Frontal cortex (tissue), 2 donors: ENCODE measurements around a stretch of chr12.

DNA sequence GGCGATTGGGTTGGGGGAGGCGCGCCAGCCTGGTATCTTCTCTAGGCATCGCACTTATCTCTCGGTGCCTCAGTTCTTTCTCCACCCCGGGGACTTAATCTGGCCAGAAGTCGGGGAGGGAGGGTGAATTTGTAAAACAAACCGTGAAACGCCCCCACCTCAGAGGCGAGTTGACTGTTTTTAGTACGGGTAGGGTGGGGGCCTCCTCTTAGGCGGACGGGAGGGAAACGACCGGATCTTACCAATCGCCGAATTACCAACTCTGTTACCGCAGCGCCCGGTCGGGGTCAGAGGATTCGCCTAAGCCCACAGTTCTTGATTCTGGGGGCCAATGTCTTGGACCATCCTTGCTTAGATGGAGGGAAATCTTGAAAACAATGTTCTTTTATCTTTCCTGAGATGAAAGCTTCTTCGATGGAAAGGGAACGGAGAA is 1.4 kb upstream of the TBX3 start:
- RAMPAGE, long total RNA, result no peak

- RAMPAGE, long total RNA, result no peak
Measured at GRCh38 chr12:114691250-114691814, 7.4 kb upstream of the TBX3 start.

DNA sequence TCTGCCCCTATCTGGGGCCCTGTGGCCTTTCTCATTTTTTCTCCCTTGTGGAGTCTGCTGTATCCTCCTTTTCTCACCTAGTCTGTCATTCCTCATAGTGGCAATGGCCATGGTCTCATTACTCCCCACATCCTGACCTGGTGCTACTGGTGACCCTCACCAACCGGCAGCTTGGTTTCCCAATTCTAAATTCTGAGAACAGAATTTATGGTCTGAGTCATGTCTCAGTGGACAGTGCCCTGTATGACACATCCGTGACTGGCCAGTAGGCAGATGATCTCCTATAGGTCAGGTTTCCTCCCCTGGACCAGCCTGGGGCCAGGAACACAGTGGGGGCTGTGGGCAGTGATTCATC is 249.4 kb upstream of the TBX3 start:
- RAMPAGE, long total RNA, result no peak

DNA sequence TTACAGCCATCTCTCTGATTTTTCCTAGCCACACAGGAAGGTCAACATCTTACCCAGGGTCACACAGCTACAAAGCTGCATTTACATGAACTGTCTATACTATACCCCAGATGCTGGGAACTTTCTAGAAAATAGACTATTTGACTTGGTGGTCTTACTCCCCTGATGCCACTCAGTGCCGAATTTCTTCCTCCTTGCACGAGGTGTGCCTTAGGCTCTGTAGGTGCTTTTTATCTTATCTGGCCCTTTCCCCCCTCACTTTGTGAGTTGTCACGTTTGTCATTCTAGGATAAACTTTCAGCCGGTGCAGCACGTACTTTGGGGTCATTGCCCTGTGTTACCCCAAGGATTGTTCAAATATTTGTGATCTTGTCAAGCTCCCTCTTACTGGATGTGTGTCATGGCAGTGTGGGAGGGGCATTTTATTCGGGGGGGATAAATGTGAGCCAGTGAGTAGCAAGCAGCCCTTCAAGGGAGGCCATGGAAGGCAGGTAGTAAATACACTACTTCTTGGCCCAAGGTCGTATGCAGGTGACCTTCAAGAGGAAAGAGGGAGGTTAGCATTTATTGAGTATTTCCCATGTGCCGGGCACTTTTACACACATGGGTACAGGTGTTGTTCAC is 410.1 kb upstream of the TBX3 start:
- RAMPAGE, long total RNA, result no peak

- RAMPAGE, long total RNA, result no peak
Measured at GRCh38 chr12:115095078-115095592, 411.2 kb upstream of the TBX3 start.

- RAMPAGE, long total RNA, result no peak
Measured at GRCh38 chr12:115451197-115451644, 767.2 kb upstream of the TBX3 start.

DNA sequence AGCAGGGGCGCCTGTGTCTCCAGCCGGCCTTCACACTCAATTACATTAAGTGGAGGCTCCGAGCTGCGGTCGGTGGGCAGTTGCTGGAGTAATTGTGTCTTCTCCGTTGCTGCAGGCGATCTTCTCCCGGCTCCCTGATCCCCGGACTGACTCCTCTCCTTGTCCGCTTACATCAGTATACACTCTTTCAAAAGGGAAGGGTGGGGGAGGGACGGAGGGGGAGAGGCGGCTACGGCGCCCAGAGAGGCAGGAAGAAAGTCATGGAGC is 707.2 kb downstream of the MED13L start:
- RAMPAGE, long total RNA, result no peak

- RAMPAGE, long total RNA, result no peak
Measured at GRCh38 chr12:115756397-115756787, 521.1 kb downstream of the MED13L start.

- RAMPAGE, long total RNA, result no peak
Measured at GRCh38 chr12:115943474-115943980, 334.0 kb downstream of the MED13L start.

- RAMPAGE, long total RNA, result no peak
Measured at GRCh38 chr12:115990896-115991526, 286.5 kb downstream of the MED13L start.

DNA sequence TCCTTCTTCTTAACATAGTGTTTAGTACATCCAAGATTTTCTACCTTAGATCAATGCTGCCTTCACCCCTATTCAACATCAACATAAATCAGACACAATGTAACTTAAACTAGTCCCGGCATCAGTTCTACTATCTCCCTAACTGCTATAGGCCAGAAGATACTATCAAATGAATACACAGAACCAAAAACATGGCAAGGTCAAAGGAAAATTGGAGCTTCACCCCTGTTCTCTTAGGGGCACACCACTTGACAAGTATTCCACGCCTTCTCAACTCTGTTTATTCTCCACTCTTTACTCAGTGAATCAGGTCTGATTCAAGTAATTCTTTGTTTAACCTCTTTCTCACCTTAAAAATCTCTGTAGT is 249.0 kb downstream of the MED13L start:
- RAMPAGE, long total RNA, result no peak

- RAMPAGE, long total RNA, result no peak
Measured at GRCh38 chr12:116078717-116079416, 198.6 kb downstream of the MED13L start.

DNA sequence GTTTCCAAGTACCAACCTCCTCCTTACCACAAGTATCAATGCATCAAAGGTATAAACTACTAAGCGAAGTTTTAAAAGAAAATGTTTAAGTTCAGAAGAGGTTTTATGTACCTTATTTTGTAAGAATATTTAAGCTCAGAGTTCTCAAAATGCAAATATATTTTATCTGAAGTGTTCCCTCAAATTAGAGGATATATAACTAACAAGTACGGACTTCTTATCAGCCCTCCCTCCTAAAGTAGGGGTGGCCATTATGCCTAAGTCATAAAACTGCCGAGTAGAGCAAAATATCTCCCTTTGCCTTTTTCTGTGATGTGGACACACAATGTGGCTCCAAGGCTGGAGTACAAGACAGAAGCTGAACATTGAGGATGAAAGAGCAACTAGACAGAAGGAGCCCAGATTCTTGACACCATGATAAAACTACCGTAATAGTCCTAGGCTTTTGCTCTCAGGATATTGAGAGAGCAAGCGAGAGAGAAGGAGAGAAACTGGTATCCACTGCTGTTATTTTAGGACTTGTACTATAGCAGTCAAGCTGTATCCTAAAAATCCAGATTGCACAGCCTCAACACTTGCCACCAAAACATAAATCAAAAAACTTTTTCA is 120.9 kb downstream of the MED13L start:
- RAMPAGE, long total RNA, result no peak

- RAMPAGE, long total RNA, result no peak
Measured at GRCh38 chr12:116160023-116161266, 117.0 kb downstream of the MED13L start.

GRCh38 chr12:116199402-116200637 is 77.7 kb downstream of the MED13L start:
- RAMPAGE, long total RNA, result no peak

GRCh38 chr12:116202107-116203444 is 74.9 kb downstream of the MED13L start:
- RAMPAGE, long total RNA, result no peak

- RAMPAGE, long total RNA, result no peak
Measured at GRCh38 chr12:116276326-116276531, 1.3 kb downstream of the MED13L start.

DNA sequence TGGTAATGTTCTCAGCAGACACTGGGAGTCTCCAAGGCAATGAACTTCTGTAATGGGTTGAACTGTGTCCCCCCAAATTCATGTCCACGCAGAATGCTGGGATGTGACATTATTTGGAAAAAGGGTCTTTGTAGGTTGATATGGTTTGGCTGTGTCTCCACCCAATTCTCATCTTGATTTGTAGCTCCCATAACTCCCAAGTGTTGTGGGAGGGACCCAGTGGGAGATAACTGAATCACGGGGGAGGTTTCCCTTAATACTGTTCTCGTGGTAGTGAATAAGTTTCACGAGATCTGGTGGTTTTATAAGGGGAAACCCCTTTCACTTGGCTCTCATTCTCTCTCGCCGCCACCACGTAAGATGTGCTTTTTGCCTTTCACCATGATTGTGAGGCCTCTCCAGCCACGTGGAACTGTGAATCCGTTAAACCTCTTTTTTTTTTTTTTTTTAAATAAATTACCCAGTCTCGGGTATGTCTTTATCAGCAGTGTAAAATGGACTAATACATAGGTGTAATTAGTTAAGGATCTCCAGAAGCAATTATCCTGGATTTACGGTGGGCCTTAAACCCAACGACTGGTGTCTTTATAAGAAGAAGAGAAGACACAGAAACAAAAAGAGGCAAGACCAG is 114.8 kb upstream of the MAP1LC3B2 start:
- RAMPAGE, long total RNA, result no peak

DNA sequence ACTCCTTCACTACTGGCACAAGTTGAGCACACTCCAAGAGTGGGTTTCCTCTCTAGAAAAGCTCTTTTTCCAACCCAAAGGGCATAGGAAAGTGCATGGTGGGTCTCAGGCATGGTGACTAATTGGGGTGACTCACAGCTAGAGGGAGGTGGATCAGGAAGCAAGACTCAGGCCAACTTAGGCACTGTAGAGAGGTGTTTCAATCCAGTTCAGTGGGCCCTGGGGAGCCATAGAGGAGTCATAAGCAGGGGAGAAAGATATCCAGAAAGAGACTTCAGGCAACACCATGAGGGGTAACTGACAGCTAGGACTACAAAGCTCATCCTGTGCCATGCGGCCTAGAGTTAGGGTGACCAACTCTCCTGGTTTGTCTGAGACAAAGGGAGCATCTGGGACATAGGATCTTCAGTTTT is 42.4 kb downstream of the MAP1LC3B2 start:
- RAMPAGE, long total RNA, result no peak

GRCh38 chr12:116878508-116879328 is 2.5 kb downstream of the HRK start:
- RAMPAGE, long total RNA, result no peak